AG08470 (cell line): ENCODE measurements around the genes UBA3 and ARL6IP5.

DNA sequence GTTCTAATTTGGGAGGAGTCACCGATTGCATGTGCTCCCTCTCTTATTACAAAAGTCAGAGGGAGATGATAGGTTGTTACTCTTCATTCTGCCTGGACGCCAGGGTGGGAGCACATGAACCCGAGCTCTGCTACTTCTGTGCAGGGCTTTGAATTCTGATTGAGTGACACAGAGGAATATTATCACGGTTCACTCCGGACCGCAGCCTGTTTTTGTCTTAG, 36.9 kb upstream of the LRIG1 start:
- RRBS = no CpG with 5 or more reads among the region's 6 CpGs

- RRBS = no CpG with 5 or more reads among the region's 2 CpGs
Observed at GRCh38 chr3:66999948-67000590, 2.0 kb downstream of the KBTBD8 start.

DNA sequence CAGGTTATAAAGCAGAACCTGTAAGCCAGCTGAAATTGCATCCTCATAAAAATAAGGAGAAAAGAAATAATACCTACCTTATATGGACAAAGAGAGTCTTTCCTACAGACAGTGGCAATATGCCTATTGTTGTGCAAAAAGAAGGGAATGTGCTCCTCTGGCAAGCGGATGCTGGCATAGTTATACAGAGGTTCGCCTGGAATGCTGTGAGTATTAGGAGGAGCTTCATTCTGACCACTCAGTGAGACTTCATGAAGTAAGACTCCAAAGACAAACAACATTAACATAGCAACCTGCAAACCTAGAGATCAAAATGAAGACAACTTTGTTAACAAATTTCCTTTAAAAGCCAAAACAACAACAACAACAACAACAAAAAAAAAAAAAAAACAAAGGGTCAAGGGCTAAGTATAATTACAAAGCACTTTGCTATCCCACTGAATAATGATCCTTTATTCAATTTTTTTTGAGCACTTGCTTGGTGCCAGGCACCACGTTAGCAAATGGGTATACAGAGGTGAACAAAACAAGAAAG, 3.9 kb downstream of the EOGT start:
- RRBS = no CpG with 5 or more reads among the region's 3 CpGs

DNA sequence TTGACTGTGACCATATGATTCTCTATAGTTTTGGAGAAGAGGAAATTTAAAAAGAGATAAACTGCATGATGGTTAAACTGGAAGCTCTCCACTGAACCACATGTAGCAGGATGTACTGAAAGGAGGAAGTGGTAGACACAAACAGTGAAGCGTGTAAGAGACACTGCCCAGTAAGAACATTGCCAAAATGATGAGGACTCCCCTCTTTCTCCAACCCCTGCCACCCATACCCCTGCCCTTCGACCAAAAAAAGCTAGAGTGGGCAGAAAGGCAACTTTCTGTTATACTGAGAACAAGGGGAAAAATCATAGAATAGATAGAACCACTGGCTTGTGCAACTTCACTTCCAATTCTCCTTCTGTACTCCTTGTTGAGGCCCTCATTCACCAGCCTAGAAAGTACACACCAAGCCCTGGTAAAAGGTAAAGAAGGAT, 6.4 kb upstream of the TMF1 start:
- RRBS = no CpG with 5 or more reads among the region's 2 CpGs

DNA sequence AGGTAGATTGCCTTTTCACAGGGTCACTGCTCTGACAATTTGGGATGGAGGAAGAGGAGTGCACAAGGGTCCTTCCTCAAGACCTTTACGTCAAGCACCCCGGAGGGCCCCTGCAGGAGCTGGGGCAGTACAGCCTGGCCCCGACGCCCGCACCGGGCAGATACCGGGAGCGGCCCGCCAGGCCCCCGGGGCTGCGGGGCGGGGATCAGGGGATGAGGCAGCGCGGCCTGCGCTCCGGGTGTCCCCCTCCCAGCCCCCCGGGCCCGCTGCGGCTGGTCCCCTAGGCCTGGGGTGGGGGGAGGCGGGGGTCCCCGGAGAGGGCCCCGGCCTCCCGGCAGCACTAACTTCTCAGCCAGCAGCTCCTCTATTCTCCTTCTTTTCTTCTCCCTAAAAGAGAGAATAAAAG, 395 bp downstream of the UBA3 start:
- RRBS = 3% methylated on average over 17 of the region's 23 CpGs

DNA sequence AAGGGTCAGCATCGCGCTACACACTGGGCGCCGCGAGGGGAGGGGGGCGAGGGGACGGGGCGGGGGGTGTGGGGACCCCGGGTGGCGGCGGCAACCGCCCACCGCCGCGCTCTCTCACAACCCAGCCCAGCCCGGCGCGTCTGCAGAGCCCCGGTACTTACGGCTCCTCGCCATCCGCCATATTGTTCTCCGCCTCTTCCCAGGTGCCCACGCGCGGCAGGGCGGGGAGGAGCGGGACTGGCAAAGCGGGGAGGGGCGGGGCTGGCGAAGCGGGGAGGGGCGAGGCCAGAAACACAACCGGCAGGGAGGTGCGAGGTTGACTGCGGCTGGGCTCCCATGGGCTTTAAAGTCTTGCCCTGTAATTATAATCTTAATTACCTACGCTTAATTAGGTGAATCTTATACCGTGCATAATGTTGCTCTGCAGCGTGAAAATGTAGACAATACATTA, at the start of gene UBA3:
Gene UBA3 (minus strand): TSS at position 193 of the 451 bp plus-strand sequence.
- RRBS = 2% methylated on average over 8 of the region's 39 CpGs

DNA sequence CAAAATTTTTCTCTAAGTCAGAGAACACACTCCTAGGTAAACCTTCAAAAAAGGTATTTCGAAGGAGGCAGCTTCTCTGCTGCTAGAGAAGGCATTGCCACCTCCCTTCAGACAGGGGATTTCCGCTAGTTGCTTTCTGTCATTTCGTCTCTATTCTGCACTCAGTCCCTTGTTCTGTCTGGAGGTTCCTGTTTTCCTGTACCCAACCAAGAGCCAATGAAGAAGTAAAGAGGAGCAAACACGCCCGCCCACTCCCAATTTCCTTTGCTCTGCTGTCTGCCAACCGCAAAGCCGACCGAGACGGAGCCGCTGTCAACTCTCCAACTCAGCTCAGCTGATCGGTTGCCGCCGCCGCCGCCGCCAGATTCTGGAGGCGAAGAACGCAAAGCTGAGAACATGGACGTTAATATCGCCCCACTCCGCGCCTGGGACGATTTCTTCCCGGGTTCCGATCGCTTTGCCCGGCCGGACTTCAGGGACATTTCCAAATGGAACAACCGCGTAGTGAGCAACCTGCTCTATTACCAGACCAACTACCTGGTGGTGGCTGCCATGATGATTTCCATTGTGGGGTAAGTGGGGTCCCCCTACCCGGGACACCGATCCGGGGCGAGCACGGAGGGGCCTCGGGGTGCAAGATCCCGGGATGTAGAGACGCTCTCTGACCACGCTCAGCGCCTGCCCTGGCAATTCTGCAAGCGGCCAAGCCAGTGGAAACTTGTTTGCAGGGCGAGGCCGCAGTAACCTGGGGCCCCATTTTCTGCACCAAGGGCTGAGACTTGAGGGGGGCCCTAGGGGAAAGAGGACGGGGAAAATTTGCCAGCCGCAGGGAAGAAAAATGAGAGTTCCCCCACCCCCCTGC, at the start of gene ARL6IP5:
Gene ARL6IP5 (plus strand): TSS at position 286 of the 862 bp plus-strand sequence.
- RRBS = no CpG with 5 or more reads among the region's 45 CpGs

- RRBS = no CpG with 5 or more reads among the region's 3 CpGs
Observed at GRCh38 chr3:69087830-69088662, 3.3 kb downstream of the ARL6IP5 start.

DNA sequence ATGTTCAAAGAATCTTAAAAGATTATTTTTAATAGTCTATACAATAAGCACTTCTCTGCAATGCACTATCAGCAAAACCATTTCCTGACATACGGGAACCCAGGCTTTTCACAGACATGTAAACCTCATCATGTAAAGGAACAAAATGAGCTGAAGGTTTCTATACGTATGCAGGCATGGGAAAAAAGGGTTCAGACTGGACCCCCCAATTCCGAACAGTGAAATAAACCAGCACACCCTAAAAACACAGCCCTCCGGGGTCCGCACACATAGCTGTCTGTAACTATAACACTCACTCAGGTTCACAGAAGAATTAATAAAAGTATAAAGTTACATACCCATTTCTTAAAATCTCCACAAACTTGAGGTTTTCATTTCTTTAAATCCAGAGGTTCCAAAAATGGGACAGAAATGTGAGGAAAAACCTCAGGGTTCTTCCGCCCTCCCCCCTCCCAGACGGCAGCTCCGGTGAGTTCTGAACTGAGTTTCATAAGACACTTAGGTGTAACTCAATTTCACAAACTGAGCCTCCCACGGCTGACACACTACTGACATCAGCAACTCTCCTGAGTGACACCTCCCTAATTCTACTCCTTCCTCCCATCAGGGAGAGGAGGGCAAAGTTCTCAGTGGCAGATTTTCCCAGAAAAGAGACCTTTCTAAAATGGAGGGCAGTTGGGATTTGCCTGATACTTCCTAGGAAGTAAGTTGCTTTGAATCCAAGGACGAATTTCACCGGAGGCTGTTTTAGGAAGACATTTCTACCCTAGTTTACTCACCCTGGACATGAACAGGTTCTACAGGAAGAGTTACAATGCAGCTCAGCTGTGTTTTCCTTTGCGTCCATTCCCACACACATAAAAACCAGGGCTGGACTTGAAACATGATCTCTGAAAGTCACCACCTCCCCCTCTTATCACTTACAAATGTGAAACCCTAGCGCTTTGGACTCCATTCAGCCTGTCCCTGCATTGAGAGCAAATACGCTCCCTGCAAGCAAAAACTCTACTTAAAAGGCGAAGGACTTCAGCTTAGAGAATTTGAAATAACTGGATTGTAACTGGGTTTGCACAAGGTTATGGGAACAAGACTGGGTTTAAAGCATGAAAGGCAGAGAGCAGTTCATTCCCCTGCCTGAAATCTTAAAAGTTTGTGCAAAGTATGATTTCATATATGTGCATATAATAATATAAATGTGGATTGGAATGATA, 78.0 kb upstream of the LMOD3 start:
- RRBS = no CpG with 5 or more reads among the region's 15 CpGs

GRCh38 chr3:69287625-69288100, 98.2 kb downstream of the FRMD4B start:
- RRBS = no CpG with 5 or more reads among the region's 7 CpGs

GRCh38 chr3:69326762-69327427, 59.0 kb downstream of the FRMD4B start:
- RRBS = no CpG with 5 or more reads among the region's 5 CpGs

DNA sequence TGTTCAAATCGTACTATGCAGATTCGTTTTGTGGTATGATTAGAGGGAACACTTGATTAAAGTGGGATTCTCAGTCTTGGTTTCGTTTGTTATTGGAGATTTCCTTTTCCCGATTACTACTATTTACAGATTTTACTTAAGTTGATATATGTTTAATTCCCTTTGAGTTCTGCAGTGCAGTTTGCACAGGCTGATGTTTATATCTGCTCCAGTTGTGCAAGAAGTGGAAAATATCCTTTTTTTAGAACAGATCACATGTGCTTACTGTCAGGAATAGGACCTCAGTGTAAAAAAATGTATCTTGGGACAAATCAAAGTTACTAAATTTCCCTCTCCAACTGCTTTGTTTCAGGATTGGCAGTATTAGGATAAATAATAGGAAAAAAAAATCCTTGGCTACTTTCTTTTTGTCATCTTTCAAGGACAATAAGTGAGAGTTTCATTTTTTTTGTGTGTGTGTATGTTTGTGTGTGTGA, 6.8 kb downstream of the MITF start:
- RRBS = no CpG with 5 or more reads among the region's 4 CpGs

- RRBS = no CpG with 5 or more reads among the region's 6 CpGs
Observed at GRCh38 chr3:69784957-69785405, 45.7 kb downstream of the MITF start.

GRCh38 chr3:69898756-69899425, 159.6 kb downstream of the MITF start:
- RRBS = no CpG with 5 or more reads among the region's 2 CpGs

DNA sequence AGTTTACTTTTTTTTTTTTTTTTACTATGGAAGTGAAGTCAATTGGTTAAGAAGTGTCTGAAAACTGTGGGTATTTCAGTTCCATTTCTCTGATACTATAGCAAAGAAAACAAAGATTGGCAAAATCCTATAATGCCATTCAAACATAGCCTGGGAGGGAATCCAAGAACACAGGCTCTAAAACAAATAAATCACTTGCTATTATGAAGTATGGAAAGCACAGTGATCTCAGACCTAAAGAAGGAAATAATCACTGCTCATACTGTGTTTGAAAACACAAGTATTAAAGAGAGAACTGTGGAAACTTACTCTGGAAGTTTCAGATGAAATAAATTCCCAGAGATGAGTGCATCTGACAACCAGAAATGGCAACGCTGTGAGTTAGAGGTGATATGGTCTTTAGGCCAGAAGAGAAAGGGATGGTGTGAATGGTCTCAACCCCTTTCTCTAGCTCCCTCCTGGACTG, 272.4 kb downstream of the MITF start:
- RRBS = no CpG with 5 or more reads among the region's 1 CpG

DNA sequence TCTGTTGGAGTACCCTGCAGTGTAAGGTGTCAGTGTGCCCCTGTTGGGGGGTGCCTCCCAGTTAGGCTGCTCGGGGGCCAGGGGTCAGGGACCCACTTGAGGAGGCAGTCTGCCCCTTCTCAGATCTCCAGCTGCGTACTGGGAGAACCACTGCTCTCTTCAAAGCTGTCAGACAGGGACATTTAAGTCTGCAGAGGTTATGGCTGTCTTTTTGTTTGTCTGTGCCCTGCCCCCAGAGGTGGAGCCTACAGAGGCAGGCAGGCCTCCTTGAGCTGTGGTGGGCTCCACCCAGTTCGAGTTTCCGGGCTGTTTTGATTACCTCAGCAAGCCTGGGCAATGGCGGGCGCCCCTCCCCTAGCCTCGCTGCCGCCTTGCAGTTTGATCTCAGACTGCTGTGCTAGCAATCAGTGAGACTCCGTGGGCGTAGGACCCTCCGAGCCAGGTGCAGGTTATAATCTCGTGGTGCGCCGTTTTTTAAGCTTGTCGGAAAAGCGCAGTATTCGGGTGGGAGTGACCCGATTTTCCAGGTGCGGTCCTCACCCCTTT, 22.1 kb downstream of the MDFIC2 start:
- RRBS = no CpG with 5 or more reads among the region's 19 CpGs

DNA sequence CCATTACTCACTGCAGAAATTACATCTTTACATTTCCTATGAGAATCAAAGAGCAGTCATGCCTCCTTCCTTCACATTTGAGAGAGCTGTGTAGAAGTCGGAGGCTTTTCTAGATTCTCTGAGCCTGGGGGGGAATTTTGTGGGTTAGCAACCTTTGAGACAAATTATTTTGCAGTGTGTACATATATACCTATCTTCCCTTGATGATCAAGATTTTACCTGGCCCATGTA, 491.4 kb upstream of the MDFIC2 start:
- RRBS = no CpG with 5 or more reads among the region's 1 CpG

DNA sequence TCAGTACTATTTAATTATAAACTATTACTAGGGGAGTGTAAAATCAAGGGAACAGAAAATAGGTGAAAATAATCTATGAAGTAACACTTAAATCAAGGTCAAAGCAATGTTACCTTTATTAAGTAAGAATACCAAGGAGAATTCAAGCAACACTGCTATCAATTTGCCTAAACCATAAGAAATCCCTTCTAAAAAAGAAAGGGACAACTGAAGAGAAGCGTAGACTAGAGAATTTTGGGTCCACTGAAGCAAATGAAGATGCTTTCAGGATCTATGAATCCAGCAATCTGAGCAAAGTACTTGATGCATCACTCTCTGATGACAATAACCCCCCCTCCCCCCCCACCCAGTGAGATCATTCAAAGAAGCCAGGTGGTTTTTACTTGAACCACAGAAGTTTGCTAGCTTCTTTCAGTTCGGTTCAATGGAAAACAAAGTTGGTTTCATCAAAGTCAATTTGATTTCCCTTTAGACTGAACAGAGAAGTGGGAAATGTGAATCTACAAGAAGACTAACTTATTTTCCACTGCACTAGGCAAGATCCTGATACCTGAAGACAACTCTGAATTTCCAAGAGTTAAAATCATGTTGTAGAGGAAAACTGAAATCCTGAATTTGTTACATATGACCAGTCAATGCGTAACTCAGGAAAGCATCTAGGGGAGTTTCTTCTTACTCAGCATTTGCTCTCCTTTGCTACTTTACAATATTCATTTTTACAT, 572.9 kb downstream of the FOXP1 start:
- RRBS = no CpG with 5 or more reads among the region's 3 CpGs

- RRBS = no CpG with 5 or more reads among the region's 6 CpGs
Observed at GRCh38 chr3:71039116-71039707, 544.3 kb downstream of the FOXP1 start.

DNA sequence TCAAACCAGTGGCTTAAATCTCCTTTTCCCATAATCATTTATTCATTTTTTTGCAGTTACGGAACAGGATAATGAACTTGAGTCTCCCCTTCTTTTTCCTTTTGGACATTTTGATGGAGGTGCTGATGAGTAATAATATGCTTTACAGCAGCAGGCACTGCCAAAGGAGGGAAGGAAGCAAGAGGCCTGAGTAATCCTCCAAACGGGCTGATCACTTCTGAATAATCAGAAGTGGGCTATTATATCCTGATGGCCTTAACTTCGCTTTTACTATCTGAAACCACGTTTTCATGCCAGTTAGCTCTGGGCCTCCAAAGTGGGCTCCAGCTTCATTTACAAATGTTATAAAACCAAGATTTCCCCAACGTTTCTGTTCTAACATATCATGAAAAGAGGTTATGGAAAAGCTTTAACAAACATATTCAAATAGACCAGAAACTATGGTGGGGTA, 527.1 kb downstream of the FOXP1 start:
- RRBS = no CpG with 5 or more reads among the region's 5 CpGs